ENCODE measurements around the gene RNF13.

DNA sequence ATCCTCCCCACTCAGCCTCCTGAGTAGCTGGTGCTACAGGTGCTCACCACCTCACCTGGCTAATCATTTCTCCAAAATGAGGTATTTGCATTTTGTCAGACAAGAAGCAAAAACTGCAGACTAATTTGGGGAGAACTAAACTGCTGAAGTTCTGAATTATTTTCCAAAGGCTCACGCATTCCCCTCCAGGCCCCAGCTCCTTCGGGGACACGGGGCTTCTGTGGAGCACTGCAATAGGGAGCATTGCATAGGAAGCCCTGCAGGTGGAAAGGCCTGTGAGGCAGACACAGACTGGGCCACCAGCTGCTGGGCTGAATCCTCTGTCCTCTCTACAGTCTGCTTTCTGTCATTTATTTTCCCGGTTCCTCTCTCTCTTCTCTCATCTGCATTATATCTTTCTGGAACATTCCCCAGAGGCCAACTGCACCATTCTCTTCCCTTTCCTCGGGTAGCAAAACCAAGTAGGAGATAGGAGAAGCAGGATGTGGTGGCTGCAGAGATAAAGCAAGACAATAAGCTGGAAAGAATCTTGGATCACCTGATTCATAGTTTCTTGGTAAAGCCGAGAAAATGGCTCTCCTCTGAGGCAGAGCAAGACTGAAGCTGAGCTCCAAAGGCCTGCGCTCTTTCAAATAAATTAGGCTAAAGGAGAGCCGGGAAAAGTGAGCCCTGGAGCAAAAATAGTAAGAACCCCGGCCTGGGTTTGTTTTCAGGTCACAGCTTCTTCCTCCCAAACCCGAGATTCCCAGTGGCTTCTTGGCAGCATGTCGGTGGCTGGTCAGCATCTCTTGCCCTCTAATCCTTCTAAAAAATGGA lies 5.2 kb downstream of the TM4SF4 start:
- RRBS, 2 experiments, result 9 to 33% methylated on average over 1 of the region's 11 CpGs

GRCh38 chr3:149541684-149542305 lies 67.3 kb downstream of the TM4SF4 start:
- RRBS, 2 experiments, result no CpG with 5 or more reads among the region's 4 CpGs

DNA sequence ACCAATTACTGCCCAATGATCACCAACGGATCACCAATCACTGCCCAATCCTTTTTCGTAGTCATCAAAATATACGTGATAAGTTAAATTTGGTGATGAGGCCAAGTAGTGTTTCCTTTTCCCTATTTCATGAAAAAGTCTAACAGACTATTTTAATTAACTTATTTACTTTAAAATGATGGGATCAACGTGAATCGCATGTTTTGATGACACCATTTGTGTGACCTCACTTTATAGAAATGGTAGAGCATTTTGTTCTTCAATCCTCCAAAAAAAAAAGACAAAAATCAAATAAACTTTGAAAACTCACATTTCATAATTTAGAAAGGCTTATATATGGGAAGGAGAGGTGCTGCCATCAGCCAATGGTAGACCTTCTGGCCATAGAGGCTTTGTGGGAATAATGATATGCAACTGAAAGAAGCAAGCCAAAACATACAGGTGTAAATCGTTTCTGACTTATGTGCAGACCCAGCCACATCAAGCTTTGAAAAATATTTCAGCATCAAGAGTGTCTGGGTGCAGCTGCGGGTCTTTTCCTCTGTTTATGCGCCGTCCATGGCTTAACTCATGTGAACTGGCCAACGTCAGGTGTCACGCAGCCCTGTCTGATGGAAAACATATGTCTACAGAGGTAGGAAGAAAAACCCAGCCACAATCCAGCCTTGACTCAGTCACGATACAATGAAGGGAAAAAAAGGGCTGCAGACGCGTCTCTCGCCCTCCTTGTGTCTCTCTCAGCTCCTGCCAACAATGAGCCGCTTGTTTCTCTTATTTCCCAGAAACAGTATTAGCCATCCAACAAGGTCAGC lies 79.0 kb downstream of the TM4SF4 start:
- RRBS, 2 experiments, result no CpG with 5 or more reads among the region's 16 CpGs

GRCh38 chr3:149554585-149555237 lies 80.2 kb downstream of the TM4SF4 start:
- RRBS, 2 experiments, result no CpG with 5 or more reads among the region's 5 CpGs

GRCh38 chr3:149575571-149576807 lies 81.8 kb downstream of the WWTR1 start:
- RRBS, 2 experiments, result no CpG with 5 or more reads among the region's 11 CpGs

DNA sequence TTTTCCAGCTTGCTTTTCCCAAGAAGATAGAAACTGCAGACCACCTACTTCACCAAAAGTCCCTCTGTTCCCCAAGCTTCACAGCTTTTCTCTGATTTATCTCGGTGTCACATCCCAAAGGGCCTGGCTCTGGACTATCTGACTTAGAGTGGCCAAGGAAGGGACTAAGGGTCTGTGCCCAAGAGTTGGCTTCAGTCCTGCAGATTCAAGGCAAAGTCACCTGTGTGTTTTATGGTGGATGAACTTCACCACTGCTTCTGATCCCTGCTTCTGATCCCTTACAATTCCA lies 1.5 kb downstream of the WWTR1 start:
- RRBS, 2 experiments, result no CpG with 5 or more reads among the region's 1 CpG

GRCh38 chr3:149701062-149701581 lies 43.3 kb upstream of the WWTR1 start:
- RRBS, 2 experiments, result no CpG with 5 or more reads among the region's 7 CpGs

DNA sequence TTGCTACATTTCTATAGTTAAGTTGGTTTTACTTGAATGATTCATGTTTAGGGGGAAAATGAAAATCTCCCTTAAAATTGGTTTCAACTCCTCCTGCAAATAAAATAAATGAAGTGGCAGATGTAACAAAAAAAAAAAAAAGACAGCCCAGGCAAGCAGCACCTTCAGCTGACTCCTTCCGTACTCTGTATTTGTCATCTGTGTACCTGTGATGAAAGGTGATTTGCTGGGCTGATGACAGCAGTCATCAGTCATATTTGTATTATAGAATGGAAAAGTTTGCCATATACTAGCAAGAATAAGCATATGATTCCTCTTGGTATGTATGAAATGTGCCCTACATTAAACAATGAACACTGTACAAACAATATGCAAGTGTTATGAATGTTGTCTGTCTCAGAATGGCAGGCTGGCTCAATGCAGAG lies 44.1 kb upstream of the WWTR1 start:
- RRBS, 2 experiments, result no CpG with 5 or more reads among the region's 1 CpG

DNA sequence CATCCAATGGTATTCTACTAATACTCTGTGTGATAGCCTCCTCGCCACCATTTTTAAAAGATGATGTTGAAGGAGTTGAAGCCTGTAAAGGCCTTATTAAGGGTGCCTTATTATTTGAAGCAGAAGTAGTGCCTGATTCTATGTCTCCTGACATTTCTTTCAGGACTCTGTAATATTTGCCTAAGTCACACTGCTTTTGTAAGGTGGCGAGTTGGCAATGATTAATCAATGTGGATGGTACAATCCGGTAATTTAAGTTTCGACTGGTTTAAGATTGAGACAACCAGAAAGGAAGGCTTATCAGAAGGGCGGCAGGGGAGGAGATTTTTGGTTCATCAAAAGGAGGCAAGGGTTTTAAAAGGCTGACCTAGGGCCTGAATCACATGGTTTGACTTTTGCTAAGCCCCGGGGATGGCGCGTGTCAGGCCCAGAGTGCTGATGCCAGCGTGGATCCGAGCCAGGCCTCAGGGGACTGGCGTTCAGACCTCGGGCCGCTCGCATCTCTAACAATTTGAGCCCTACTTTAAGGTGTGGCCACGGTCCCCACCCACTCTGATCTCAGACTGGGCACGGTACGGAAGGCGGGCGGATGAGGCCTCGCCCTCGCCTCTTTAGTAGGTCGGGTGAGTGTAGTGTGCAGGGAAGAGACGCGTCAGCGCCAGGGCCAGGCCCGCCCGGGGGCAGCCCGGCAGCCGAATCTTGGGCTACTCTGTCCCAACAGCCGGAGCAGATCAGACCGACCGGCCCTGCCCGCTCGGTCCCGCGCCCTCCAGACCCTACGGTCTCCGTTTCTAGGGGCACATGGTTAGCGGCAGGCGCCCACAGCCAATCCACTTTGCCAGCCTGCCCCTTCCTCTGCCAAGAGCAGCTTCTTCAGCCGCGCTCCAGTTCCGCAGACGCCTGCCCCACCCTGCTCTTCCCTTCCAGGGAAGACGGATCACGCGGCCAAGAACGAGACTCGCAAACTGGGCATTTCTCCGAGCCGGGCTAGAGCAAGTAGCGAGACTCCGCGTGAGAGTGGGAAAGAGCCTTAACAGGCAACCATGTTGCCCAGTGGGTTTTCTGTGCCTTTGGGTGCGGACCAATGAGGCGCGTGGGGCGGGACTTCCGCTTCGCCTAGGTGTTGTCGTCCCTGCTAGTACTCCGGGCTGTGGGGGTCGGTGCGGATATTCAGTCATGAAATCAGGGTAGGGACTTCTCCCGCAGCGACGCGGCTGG lies at the start of gene RNF13:
TSS of gene RNF13 (plus strand) at position 1,115 of the 1,218 bp plus-strand sequence.
- RRBS, 2 experiments, result 3 to 8% methylated on average over 8 of the region's 68 CpGs

- RRBS, 2 experiments, result no CpG with 5 or more reads among the region's 4 CpGs
These were observed 3.9 kb downstream of the RNF13 start for GRCh38 chr3:149816768-149817551.

DNA sequence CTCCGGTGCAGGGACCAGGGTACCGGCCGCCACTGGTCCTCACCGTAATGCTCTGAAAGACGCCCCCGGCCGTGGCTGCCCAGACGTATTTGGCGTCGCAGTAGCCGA lies 159 bp downstream of the PFN2 start:
- RRBS, 2 experiments, result 0 to 11% methylated on average over 5 to 7 of the region's 11 CpGs

DNA sequence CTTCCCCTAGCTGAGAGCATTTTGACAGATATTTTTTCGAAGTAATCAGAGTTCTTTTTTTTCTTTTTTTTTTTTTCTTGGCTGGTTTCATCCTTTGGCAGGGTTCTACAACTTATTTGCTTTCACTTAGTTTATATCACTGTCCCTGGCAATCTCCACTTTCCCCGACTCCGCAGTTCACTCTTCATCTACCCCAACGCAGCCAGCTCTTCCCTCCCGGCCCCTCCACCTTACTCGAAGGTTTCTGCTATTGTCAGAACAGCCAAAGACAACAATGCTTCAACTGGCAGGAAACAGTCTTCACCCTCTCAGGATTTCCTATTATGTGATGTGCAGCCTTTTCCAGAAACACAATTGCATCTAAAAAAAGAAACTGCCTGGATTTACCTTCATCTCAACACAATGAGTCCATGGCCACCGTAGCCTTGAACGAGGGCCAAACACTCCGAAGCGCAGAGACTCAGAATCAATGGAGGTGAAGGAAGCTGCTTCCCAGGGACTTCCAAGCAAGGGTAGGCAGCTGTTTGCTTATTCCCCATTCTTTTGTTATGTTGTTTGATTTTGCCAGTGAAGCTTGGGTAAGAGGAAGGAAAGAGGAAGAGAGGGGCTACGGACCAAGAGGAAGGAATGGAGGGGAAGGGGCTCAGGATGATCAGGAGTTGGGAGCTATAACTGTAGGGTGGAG lies 182.1 kb upstream of the TSC22D2 start:
- RRBS, 2 experiments, result no CpG with 5 or more reads among the region's 11 CpGs

DNA sequence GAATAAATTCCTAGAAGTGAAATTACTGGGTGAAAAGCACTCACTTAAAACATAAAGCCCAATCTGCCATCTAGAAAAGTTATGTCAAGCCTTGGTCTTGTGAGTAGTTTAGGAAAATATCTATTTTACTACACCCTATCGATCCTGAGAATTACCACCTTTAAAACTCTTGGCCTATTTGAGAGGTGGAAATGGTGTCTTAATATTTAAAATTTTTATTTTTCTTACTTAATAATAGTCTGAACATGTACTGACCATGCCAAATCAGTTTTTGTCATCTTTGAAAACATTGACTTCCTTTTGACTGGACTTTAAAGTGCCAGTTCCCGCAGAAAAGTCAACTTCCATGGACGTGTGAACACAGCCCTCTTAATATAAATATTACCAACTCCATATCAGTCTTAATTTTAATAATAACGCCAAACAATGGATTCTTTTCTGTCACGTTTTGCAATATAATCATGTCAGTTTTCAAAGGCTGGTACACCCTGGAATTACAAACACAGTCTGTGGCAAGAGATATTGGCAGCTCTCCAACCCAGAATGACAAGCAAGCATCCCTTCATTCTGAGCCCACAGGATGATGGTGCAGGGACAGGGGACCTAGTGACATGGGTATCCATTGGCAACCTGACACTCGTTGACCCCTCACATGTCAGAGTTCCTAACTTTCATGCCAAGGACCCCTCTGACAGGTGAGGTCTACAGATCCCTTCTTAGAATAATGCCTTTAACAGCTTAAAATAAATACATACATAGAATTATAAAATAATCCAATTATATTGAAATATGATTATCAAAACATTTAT lies 154.6 kb upstream of the TSC22D2 start:
- RRBS, 2 experiments, result no CpG with 5 or more reads among the region's 6 CpGs

DNA sequence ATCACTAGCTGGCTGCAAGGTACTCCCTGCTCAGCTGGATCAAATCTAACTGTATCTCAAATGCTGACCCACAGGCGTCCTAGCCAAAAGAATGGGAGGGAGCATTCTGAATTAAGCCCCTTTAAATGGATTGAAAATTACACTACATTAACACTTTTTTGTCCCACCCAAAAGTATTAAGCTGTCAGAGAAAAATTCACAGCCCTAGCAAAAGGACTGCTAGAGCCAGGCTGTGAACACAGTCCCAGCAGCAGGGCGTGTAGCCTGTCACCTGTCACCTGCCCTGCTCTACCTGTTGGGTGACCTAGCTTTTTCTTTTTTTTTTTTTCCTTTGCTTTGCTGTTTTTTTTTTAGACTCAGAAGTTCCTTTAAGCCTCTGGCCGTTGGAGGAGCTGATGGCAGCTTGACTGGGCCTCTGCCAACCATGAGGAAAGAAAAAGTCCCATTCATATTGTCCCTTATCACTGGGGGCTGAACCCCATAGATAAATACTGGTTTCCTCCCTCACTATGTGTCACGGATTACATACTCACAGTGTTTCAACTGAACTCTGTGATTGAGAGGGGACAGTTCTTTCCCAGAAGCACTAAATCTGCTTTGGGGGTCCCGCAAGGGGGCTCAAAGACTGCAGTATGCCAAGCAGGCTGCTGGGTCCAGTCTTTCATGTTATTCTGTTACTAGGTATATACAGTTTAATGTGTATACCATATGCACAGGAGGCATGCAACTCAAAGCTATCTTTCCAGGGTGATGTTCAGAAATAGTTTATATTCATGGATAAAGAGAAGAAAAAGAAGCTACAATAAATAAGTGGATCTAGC lies 93.4 kb upstream of the TSC22D2 start:
- RRBS, 2 experiments, result no CpG with 5 or more reads among the region's 5 CpGs

GRCh38 chr3:150384599-150385261 lies 23.4 kb upstream of the TSC22D2 start:
- RRBS, 2 experiments, result no CpG with 5 or more reads among the region's 12 CpGs

- RRBS, 2 experiments, result no CpG with 5 or more reads among the region's 5 CpGs
These were observed 50.7 kb downstream of the TSC22D2 start for GRCh38 chr3:150458655-150459324.

DNA sequence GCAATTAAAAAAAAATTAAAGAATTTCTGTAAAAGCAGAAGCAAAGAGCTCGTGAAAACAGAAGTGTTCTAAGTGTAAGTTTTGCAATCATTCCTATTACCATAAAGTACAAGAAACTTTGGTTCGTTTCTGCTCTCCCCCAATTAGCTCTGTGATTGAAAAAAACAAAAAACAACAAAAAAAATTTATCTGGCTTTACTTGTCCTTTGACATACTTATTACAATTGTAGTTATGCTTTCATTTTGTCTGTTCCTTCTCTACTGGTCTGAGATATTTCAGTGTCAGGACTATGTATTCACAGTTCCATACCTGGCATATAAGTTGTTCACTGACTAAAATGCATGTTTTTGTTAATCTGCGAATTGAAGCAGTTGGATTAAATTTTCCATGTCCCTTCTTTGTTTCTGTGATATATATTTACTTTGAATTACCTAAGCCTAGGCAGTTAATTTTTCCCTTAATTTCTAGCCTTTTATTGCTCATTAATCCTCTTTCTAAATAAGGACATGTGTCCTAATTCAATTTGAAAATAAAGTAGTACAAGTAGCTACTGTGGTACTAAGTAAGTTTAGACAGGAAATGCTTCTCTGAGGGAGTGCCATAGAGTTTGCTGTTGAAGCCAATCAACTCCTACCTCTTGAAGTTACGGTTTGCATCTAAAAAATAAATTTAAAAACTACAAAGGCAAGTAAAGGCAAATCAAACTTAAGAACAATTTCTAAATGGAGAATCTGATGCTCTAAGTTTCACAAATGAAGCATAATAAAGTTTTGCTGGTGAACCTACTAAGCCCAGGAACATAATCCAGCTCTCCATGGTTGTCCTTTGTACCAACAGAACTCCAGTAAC lies 5.0 kb downstream of the SERP1 start:
- RRBS, 2 experiments, result no CpG with 5 or more reads among the region's 4 CpGs

- RRBS, 2 experiments, result no CpG with 5 or more reads among the region's 6 CpGs
These were observed 3.1 kb downstream of the SERP1 start for GRCh38 chr3:150542870-150543901.

DNA sequence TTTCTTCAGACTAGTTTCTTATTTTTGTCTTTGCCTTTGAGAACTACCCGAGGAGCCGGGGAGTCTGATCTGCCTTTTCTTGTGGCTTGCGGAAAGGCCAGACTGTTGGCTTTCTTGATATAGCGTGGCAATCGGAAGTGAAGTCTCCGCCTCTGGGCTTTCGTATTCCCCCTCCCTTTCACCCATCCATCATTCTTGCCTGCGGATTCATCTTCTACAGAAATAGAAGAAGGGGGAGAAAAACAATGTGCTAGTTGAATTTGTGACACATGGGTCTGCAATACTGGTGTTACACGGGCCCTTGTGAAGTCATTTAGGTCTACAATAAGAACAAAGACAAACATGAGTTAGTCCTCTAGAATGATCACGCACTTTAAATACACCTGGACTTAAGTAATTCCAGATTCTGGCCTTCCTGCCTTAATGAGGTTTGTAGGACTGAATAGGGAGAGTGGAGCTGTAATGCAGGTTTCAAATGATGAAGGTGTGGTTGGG lies 319 bp downstream of the EIF2A start:
- RRBS, 2 experiments, result 14% methylated on average over 2 of the region's 10 CpGs; no CpG with 5 or more reads in 1 of the 2 experiments

- RRBS, 2 experiments, result no CpG with 5 or more reads among the region's 3 CpGs
These were observed 5.6 kb downstream of the EIF2A start for GRCh38 chr3:150552148-150552596.

All from Panc1 (cell line).